Occipital lobe (tissue), 2 donors: Measurements from ENCODE around the genes PGA5, PPP1R32 and SYT7.

DNA sequence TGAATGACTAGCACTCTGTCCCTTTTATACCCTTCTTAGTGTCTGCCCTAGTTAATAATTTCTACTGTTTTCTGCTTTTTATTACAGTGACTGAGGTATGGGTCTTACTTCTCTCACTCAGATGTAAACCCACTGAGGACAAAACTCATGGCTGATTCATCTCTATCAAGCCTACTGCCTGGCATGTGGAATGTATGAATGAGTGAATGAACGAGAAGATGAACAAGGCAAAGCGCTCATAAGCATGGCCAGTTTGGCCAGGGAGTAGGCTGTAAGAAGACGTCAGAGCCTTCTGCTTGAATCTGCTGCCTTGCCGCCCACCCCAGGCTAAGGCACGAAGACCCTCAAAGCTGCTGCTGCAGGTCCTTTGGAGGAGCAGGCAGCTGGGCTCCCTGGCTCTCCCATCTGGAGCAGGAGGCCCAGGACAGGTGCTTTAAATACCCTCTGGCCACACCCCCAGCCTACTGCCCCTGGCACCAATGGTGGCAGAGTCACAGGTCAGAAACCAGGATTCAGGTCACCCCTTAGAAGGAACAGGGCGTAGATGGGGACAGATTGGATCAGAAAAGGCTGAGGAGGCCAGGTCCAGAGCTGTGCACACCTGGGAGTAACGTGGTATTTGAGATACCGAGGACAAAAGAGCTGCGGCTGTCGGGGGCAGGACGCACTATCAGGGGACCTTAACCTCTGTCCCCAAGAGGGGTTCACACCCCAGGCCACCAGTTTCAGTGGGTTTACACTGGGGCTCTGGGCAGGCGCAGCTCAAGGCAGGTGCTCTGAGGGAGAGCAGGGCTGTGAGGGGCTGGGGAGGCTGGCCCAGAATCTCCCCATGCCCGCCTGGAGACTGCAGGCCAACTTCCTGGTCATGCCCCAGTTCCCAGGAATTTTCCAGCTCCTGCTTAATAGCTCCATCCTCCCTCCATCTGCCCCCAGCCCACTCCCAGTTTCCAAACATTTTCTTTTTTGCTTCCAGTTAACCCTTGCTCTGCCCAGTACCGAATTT lies 7.9 kb upstream of the PGA3 start:
- RAMPAGE, long total RNA: no peak

GRCh38 chr11:61240771-61241230 lies at the start of gene PGA5:
TSS of gene PGA5 (plus strand) at chr11:61241175.
- RAMPAGE, long total RNA: no peak

- RAMPAGE, long total RNA: no peak
These were observed 1.4 kb downstream of the TKFC start for GRCh38 chr11:61334310-61334879.

- RAMPAGE, long total RNA: no peak
These were observed 3.2 kb downstream of the TKFC start for GRCh38 chr11:61336141-61336739.

DNA sequence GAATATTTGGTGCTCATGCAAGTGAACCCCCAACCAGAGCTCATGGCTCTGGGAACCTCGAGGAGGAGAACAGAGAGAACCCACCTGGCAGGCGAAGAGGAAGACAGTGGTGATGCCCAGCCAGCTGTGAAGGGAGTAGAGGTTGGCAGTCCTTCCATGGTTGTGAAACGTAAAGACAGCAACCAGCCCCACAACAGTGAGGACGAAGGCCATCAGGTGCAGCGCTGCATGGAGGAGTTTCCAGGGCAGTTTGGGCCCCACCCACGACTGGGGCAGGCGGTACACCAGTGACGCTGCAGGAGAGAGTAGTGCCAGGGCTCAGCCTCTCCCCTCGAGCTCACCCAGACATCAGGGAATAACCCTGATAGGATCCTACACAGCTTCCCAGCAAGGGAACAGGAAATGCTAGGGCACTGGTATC lies 8.0 kb downstream of the CYB561A3 start:
- RAMPAGE, long total RNA: no peak

- RAMPAGE, long total RNA: no peak
These were observed 13.6 kb downstream of the CPSF7 start for GRCh38 chr11:61416083-61416713.

DNA sequence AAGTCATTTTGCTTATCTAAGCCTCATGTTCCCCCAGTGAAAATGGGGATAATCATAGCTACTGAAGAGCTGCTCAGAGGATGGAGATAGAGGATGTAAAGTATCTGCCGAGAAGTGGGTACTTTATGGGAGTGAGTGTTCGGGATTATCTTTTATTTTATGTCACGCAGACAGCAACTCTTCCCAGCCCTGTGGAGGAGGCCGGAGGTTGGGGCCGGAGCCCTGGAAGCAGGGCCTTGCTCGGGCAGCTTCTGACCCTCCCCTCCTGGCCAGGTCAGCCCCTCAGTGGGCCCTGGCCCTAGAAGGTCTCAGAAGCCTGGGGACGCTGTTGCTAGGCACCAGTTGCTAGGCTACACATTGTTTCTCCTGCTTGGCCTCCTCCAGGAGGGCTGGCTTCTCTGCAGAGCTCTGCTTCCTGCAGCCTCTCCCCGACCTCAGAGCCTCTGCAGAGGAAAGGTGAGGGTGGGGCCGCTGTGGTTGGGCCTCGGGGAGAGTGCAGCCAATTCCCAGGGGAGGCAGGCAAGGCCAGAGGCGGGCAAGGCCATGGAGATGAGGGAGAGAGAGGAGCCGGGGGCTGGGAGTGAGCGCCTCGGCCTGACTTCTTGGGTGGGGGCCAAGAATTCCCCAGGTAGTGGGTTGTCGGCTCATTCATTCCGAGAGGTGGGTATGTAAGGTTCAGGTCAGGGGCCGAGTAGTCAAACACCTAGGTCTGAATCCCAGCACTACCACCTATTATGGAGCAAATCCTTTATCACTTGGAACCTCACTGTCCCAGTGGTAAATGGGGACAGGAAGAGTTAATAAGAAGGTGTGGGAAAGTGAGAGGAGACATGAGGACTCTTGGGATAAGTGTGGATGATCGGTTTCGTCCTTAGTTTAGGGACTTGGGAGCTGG lies at the start of gene PPP1R32:
Gene PPP1R32 (plus strand): TSS at position 360 of the 895 bp plus-strand sequence.
- RAMPAGE, long total RNA: no peak

- RAMPAGE, long total RNA: no peak
These were observed 26.8 kb downstream of the LRRC10B start for GRCh38 chr11:61535301-61535886.

DNA sequence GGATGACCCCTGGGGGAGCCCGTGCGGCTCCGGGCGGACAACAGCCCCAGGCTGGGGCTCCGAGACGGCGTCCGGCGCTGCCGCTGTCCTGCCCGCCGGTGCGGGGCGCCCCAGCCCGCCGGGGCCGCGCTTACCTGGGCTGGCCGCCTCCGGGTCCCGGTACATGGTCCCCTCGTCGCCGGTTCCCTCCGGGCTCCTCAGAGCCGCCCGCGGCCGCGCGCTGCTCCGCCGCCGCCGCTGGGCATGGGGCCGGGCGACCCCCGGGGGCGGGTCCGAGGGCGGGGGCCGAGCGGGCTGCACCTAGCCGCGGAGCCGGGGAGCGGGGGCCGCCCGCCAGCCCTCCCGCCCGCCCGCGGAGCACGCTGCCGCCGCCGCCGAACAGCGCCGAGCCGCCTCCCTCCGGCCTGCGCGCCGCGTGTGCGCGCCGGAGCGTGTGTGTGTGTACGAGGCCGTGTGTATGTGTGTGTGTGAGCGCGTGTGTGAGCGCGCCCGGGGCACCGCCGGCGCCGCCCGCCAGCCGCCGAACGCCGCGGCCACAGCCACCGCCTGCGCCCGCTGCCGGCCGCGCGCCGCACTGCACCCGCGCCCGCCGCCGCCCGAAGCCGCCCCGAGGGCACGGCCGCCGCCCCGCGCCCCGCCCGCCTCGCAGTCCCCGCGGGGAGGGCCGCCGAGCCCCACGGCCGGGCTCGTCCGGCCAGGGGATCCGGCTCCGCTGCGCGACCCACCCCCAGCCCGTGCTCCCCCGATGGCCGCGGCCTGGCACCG lies at the start of gene SYT7:
Gene SYT7 (minus strand): TSS at position 421 of the 765 bp plus-strand sequence.
- RAMPAGE, long total RNA: no peak

DNA sequence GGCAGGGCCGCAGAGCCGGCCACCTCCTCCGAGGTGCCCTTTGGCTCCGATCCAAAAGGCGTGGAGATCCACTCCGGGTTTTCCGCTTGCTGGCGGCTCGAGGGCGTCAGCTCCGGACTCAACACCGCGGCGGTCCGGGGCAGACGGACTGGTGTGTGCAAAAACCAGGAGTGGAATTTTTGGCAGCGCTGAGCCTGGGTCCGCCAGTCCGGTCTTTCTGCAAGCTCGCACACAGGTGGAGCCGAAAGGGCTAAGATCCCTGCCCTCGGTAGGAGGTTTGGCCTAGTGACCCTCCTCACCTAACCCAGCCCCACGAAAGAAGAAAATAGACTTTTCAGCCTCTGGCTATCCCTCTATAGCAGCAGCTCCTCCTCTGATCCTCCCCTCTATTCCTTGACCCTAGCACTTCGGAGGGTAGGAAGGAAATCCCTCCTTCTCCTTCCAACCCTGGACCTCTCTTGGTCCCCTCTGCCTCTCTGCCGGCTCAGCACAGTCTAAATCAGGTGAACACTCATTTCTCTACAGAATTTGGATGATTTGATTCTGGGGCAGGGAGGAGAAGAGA lies 627 bp upstream of the SYT7 start:
- RAMPAGE, long total RNA: no peak

GRCh38 chr11:61587308-61588627 lies 6.9 kb upstream of the SYT7 start:
- RAMPAGE, long total RNA: no peak

GRCh38 chr11:61594360-61594919 lies 13.6 kb upstream of the SYT7 start:
- RAMPAGE, long total RNA: no peak

DNA sequence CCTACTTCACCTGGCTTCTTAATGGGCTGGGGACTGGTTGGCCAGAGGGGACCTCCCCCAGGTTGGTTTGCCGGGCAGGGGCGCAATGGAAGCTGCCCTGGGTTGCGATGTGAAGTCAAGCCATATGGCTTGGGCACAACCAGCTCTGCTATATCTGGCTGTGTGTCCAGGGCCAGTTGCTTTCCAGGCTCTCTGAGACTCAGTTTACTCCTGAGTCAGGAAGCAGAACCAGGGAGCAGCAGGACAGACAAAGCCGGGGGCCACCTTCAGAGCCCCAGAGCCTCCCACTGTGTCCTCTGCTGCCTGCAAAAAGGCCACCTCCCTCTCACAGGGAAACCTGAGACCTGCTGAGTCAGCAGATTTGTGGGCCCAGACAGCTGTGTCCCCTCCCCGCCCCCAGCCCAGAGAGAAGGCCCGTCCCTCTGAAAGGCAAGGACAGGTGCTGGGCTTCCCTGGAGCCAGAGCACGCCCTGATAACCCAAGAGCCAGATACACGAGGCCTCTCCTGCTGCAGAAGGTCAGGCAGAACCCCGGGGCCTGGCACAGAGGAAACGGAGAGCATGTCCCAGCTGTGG lies 29.2 kb upstream of the DAGLA start:
- RAMPAGE, long total RNA: no peak

- RAMPAGE, long total RNA: no peak
These were observed 9.5 kb downstream of the TMEM258 start for GRCh38 chr11:61782651-61783455.

- RAMPAGE, long total RNA: no peak
These were observed 9.6 kb downstream of the FEN1 start for GRCh38 chr11:61802153-61802849.

DNA sequence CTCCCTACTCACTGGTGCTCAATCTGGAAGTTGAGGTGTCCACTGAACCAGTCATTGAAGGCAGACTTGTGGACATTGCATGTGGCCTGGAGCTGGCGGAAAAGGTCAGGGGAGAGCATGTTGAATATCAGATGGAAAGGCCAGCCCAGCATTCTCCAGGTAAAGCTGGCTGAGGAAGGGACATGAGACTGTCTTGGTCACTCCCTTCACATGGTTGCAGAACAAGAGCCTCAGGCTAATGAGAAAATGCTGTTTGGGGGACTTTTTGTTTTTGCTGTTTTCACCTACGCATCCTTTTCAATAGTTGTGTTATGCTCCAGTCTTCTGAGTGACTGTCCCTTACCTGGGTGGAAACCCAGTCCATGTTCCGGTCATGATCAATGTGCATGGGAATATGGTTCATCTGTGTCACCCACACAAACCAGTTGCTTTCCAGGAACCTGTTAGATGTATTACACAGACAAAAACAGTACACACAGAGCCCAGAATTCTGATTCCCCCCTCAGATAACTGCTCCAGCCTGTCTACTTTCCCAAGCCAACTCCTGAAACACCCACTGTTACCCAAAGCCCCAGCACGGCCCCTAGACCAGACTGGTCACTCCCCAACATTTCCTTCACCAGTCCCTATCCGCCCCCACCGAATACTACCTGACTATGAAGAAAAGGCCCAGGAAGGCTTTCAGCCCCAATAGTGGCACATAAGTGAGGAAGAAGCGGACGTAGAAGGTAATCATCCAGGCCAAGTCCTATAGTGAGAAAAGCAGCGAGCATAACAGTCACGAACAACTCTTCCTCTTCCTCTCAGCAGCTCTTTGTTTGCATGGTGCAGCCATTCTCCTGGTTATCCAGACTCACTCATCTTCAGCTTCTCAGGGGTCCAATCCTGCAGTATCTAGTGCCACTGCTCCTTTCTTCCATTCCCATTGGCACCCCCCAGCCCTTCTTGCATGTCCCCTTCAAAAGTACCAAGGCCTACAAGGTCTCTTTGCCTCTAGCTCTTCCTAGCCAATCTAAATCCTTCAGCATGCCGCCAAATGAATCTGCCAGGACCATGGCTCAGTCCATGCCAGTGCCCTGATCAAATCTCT lies 10.7 kb downstream of the FEN1 start:
- RAMPAGE, long total RNA: no peak

GRCh38 chr11:61873222-61874063 lies 17.9 kb downstream of the FADS3 start:
- RAMPAGE, long total RNA: no peak

DNA sequence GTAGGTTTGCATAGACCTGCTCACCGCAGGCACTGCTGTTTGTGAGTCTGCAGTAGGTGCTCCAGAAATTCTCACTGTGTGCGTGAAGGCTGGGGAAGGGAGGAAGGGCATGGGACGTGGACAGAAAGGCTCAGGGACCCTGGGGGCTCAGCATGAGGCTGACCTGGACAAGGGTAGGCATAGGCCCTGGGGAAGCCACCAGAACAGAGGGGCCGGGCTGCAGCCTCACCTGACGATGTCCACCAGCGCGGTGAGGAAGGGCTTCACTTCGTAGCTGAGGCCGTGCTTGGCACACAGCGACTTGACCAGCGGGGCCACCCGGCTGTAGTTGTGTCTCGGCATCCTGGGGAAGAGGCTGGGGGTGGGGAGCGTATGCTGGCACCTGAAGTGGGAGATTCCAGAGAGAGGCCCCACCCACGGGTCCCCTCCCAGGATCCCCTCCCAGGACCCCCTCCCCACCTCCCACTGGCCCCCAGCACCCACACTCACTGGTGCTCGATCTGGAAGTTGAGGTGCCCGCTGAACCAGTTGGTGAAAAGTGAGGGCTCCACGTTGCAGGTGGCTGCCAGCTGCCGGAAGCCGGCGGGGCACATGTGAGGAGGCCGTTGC lies 15.6 kb downstream of the FADS3 start:
- RAMPAGE, long total RNA: no peak

- RAMPAGE, long total RNA: no peak
These were observed 4.3 kb downstream of the FTH1 start for GRCh38 chr11:61963003-61963566.

DNA sequence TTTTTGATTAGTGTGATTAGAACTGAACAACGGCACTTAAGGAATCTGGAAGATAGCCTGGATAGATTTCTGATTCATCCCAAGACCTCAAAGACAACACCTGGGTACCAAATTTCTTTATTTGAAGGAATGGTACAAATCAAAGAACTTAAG lies 3.1 kb downstream of the FTH1 start:
- RAMPAGE, long total RNA: no peak